Skin of body (tissue), 2 donors: ENCODE results near the genes UBALD1 and TMEM186.

DNA sequence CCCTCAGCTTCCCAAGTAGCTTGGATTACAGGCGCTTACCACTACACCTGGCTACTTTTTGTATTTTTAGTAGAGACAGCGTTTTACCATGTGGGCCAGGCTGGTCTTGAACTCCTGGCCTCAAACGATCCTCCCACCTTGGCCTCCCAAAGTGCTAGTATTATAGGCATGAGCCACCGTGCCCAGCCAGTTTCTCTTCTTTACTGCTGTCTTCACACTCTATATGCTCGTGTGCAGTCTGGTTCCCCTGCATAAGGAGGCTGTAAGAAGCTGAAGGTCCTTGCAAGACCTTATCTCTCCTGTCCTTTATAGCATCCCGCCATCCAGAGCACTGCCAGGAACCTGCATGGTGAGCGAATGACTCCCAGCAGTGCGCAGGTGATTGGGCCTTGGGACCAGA, 2.9 kb upstream of the PAM16 start:
- RAMPAGE, long total RNA: no peak

GRCh38 chr16:4425237-4425698, 400 bp upstream of the DNAJA3 start:
- RAMPAGE, long total RNA: no peak

DNA sequence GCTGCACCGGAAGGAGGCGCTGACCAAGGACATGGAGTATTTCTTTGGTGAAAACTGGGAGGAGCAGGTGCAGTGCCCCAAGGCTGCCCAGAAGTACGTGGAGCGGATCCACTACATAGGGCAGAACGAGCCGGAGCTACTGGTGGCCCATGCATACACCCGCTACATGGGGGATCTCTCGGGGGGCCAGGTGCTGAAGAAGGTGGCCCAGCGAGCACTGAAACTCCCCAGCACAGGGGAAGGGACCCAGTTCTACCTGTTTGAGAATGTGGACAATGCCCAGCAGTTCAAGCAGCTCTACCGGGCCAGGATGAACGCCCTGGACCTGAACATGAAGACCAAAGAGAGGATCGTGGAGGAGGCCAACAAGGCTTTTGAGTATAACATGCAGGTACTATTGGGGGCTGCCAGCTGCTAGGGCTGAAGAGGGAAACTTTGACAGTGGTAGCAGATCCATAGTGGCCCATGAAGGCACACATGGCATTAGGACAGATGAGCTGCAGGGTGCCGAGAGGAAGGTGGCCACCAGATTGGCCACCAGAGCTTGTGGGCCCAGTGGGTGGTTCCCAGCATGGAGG, 30.7 kb downstream of the CDIP1 start:
- RAMPAGE, long total RNA: no peak

DNA sequence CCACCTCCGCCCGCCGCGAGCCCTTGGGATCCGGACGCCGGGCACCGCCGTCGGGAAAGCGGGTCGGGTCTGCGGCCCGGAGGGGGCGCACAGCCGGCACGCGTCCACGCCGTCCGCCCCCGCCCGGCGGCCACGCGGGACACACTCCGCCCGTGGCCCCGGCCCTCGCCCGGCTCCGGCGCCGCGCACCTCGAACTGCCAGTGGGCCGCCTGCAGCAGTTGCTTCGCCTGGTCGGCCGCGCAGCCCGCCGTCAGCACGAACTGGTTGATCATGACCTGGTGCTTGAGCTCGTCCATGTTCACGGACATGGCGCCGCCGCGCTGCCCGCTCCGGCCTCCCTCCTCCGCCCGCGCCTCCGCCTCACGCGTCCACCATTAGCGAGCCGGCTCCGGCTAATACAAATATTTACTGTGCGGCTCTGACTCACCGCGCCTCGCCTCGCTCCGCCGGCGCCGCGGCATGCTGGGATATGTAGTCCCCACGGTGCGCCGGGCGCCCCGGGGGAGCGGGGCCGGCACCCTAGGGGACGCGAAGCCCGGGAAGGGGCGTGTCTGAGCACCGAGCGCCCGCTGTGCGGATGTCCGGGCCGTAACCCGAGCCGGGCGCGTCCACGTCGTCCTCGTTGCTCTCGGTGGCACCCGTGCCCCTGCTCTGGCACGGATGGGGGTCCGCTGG, at the start of gene UBALD1:
Gene UBALD1 (minus strand): TSS at position 400 of the 676 bp plus-strand sequence.
- RAMPAGE, long total RNA: no peak

- RAMPAGE, long total RNA: no peak
These were observed 20.0 kb upstream of the NUDT16L1 start for GRCh38 chr16:4673354-4673766.

DNA sequence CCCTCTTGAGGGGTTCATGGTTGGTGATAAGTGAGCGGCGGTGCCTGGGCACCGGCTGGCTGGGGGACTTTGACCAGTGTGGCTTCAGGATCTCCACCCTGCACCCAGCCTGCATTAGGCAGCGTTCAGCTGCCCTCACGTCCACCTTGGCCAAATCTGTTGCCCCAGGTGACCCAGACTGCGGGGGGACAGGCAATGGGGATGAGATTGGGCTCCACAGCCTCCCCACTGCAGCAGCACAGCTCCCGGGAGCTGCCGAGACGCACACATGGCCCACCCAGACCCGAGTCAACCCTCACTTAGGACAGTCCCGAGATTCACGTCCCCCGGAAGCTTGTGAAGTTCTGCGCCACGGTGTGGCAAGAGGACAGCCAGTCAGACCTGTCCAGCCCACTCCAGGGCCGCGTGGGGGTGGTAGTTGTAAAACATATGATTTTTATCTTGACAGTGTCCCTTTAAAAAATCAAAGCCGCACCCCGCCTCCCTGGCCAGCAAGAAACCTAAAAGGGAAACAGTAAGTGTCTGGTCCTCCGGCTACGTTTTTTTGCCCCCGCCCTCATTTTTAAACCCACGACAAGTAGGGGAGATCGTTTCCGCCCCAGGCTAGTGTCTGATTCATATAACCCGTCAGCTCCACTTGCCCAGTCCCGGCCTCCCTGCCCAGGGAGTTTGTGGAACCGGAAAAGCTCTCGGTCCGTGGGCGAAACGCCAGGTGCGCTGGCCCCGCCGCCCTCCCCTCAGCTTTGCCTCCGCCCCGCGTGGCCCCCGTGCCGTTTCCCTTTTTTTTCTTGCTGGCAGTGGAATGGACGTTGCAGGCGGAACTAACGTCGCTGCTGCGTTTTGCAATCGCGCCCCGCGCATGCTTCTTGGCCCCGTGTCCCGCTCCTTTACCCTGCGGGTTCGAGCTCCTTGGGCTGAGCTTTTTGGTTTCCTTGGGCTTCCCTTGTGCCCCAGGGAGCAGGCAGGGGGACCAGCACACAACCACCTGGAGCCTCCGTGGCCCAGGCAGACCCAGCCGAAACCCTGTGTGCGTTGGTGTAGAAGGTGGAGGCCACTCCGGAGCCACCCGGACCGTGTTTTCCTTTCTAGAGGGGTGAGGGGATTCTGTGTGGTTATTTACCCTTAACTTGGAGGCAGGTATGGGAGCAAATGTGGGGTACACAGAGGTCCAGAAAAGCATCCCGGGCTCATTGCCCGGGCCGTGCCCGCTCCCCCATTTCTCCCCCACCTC, 13.4 kb upstream of the NUDT16L1 start:
- RAMPAGE, long total RNA: no peak

- RAMPAGE, long total RNA: no peak
These were observed 11.3 kb upstream of the NUDT16L1 start for GRCh38 chr16:4681941-4682513.

DNA sequence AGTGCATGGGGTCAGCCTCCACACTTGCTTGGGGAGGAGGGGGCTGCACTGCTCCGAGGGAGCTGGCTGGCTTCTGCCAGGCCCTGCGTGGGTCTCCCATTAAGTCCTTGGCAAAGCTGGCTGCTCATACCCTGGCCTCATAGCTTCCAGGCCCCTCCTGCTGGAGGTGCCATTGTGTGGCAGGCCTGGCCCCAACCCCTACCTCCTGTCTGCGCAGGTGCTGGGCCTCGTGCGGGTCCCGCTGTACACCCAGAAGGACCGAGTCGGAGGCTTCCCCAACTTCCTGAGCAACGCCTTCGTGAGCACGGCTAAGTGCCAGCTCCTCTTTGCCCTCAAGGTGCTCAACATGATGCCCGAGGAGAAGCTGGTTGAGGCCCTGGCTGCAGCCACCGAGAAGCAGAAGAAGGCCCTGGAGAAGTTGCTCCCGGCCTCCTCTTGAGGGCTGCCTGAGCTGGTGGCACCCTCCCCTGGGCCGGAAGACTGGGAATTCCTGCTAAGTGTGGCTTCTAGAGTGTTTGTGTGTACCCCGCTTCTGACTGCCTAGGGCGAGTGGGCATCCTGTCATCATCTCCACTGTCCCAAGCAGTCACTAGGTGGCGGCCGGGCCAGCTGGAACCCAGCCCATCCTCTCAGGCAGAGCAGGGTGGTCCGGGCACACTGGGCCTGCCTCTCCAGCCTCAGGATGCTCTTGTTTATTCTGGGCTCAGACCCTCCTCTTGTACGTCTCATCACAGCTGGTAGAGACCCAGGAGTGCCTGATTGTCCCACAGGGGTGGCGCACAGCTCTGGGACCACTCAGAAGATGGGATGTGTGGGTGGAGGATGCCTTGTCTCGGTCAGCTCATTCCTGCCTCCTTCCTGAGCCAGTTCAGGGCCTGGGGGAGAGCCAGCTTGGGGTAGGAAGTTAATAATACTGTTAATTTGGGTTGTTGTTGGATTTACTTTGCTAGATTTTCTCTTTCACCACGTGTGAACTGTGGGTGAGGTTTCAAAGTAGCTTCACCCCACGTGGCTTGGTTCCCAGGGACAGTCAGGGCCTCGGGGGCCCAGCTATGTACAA, 1.7 kb downstream of the NUDT16L1 start:
- RAMPAGE, long total RNA: no peak

DNA sequence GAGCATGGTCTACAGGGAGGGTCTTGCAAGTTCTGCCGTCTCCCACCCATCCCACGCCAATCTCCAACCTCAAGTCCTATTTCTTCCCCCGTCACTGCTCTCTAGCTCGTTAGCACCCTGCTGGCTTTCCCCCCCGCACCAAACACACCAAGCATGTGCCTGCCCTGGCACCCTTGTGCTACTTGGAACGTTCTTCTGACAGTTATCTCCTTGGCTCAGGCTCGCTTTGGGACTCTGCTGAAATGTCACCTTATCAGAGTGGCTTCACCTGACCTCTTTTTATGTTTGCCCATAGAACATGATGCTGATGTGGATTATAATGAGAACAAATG, 21.9 kb downstream of the GLYR1 start:
- RAMPAGE, long total RNA: no peak

DNA sequence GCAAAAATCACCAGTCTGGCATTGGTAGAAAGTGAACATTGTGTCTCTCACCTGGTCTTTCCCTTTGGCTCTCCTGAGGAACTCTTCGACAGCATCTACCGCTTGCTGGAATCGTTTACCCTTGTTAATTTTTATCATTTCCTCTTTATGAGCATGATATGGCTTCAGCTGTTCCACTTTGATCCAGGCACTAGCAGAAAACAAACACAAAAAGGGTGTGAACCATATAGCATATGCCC, 14.4 kb downstream of the GLYR1 start:
- RAMPAGE, long total RNA: no peak

DNA sequence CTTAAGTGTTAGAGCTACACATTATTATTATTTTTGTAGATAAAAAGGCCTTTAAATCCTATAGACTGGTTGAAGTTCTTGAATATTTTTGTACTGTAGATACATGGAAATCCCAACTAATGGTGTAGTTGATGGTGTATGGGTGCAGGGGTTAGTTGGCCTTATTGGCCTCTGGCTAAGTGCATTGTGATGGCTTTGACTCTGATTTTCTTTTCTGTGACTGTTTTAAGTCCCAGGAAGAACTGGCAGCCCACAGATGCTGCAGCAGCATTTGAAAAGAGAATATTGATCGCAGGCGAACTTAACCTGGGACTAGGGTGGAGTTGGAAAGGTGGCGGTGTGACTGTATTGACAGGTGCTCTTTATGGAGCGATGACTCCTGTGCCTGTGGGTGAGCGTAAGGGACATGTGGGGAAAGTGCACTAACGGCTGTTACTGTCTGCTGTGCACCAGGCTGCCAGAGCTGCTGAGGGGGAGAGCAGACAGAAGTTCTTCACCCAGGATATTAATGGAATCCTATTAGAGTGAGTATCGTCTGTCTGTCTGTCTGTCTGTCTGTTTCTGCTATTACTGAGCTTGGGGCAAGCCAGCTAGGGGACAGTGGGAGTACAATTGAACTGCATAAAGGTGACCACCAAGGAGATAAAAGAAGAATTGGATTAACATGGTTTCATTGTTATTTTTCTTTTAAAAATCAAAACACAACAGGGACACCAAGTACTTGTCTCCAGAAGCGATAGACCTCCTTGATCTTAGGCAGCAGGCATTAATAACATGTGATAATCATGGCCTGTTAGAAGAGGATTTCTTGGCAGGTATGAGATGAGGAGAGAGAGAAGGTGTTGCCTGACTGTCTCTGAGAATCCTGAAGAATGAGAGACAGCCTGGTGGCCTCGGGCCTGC, 21.4 kb downstream of the UBN1 start:
- RAMPAGE, long total RNA: no peak

GRCh38 chr16:4880844-4881480, 33.7 kb downstream of the UBN1 start:
- RAMPAGE, long total RNA: no peak

DNA sequence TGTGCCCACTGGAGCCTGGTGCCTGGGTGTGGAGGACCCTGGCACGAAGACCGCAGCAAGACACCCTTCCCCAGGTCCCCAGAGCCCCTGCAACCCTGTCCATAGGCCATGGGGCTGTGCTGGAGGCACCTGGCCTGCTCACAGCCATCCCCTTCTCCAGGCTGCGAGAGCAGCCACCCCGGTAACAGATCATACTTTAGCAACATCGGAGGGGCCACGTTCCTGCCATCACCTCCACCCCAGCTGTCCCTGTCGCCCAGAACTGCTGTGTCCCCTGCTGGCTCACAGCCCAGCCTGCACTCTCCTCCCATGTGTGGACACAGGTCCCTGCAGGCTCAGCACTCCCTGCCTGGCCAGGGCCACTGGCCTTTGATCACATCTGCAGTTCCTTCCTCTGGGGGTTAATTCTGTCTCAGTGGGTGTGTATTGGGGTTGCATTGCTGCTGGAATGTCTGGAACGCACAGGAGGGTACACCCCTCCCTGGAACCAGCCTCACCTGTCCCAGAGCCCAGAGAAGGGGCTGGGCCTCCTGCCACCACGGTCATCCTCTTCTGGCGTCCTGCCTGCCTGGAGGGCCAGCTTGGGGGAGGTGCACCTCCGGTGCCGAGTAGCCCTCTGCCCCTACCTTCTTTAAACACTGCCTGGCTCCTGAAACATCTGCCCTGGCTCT, 12.1 kb downstream of the PPL start:
- RAMPAGE, long total RNA: no peak

- RAMPAGE, long total RNA: no peak
These were observed 37.3 kb upstream of the EEF2KMT start for GRCh38 chr16:5134758-5135389.

DNA sequence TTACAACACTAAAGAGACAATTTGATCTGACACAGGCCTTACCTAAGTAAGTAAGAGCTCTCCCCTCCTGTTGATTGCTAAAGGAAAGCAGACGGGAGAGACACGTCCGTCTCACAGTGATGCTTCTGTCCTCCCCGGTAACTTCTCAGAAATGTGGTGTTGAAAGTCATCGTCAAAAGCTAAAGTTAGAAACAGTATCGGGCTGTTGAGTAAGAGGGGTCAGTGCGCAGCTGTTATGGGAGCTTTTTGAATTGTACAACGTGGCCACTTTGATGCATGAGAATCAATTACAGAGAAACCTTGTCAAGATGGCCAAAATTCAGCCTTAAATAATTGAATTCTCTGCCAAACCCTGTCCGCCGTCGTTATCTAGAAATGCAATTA, 1259.6 kb downstream of the TMEM114 start:
- RAMPAGE, long total RNA: no peak

DNA sequence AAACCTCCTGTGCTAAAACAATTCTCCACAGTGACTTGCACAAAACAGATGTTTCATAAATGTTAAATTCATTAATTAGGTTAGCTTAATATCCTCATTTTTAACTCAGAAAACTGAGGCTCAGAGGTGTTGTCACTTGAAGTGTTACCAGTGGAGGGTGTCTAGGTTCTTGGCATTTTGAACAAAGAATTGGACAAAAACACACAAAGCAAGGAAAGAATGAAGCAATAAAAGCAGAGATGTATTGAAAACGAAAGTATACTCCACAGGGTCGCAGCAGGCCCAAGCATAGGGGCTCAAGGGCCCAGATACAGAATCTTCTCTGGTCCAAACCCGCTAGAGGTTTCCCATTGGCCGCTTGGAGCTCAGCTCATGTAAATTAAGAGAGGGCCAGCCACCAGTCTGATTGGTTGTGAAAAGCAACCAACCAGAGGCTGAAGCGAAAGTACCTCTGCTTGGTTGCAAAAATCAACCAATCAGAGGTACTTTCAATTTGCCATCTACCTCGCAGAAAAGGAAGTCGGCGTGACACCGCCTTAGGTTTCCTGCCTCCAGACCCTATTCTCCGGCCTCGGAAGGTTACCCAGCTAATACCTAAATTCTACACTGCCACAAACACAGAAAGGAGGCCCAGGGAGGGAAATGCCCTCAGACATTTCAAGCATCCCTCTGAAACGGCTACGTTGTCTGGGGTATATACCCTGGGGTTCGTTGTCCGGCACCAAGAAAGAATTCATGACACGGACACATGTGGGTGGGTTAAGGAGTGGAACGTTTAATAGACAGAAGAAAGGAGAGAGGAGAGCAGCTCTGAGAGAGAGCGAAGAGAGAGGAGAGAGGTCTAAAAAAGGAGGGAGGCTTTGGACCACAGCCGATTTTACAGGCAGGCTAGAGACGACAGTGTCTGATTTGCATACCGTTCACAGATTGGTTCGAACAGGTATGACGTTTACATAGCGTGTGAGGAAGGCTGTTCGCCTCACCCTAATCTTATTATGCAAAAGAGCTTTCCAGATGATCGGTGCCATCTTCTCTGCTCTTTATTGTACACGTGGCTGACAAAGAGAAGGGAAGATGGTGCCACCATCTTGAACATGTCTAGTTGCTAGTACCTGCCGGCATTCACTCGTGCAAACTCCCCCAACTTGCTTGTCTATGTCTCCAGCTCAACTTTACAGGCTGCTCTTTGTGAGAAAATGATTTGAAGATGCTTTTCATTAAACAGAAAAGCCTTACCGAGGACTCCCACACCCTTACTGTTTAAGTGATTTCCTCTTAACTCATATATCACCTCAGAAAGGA, 481.2 kb downstream of the TMEM114 start:
- RAMPAGE, long total RNA: no peak

DNA sequence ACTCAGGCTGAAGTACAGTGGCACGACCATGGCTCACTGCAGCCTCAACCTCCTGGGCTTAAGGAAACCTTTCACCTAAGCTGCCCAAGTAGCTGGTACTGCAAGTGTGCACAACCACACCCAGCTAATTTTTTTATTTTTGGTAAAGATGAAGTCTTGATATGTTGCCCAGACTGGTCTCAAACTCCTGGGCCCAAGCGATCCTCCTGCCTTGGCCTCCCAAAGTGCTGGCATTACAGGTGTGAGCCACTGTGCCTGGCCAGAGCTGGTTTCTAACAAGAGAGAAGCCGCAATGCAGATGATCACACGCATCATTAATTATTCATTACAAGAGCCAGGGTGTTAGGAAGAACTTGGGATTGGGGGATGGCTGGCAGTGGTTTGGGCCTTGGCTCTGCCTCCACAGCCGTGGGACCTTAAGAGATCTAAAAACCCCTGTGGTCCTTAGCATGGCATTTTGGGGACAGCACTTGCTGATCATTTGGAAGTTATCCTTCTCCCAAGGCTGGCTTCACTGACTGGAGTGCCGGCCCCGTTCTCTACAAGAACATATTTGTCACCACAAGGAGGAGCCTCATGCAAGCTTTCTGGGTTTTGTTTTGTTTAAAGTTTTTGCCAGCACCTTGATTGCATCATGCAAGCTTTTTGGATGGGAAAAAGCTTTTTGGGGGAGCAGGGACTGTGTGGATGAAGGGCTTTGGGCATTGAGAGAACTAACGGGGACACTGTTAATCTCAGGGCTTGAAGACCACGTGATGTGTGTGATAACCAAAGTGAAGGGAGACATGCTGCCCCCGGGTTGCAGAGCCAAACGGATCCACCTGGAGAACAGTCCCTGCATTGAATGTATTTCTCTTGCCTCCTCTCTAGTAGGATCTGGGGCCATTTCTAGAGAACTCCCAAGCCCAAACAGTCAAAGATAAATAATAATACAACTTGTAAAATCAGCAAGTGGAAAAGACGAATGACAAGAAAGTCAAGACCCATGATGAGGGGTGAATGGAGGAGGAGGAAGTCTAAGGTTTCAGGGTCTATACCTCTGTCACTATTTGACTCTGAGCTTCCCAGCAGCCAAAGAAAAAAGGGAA, 17.5 kb downstream of the TMEM114 start:
- RAMPAGE, long total RNA: no peak

DNA sequence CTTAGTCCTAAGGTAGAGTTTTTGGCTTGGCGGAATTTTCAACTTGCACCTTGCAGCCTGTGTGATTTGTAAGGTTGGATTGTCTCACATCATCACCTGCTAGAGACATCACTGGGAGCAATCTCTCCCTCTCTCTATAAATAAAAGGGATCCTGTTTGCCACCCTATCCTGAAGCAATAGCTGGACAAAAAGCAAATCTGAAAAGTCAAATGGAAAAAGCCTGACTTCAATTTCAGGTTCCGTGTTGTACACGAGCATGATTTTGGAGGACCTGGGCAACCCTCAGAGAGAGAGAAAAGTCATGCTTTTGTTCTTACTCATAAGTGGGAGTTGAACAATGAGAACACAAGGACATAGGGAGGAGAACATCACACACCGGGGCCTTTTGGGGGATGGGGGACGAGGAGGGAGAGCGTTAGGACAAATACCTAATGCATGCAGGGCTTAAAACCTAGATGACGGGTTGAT, 22.9 kb upstream of the ABAT start:
- RAMPAGE, long total RNA: no peak

DNA sequence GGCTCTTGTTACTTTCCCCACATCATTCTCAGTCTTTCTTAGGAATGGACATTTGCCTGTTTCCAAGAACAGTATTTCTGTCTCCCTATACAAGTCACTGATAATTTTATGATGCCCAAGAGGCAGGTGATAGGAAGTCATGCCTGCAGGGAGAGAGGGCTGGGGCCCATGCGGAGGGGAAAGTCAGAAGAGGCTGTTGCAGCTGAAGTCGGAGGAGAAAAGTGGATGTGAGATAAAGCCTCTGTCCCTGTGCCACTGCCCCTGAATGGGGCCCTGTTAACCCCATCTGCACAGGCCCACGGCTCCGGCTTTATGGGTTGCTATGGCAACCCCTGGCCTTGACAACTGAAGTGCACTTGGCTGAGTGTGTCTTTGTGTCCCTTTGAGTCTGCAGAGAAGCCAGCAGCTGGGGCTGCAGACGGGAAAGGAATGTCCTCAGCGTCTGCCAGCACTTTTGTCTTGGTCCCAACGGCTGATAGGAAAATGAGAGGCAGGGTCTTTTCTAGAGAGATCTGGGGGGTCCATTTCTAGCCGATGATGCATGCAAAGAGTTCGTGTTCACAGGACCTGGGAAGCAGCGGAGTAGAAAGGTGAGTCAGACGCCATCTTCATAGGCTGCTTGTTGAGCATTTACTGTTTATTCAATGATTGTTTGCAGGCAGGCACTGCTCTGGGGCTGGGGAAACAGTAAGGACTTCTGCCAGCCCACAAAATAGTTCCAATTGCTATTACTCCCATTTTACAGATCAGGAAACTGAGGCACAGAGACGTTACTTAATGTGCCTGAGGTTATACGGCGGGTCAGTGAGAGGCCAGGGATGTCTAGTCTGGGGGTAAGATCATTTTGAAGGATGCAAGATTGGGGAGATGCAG, 46.2 kb downstream of the ABAT start:
- RAMPAGE, long total RNA: no peak

DNA sequence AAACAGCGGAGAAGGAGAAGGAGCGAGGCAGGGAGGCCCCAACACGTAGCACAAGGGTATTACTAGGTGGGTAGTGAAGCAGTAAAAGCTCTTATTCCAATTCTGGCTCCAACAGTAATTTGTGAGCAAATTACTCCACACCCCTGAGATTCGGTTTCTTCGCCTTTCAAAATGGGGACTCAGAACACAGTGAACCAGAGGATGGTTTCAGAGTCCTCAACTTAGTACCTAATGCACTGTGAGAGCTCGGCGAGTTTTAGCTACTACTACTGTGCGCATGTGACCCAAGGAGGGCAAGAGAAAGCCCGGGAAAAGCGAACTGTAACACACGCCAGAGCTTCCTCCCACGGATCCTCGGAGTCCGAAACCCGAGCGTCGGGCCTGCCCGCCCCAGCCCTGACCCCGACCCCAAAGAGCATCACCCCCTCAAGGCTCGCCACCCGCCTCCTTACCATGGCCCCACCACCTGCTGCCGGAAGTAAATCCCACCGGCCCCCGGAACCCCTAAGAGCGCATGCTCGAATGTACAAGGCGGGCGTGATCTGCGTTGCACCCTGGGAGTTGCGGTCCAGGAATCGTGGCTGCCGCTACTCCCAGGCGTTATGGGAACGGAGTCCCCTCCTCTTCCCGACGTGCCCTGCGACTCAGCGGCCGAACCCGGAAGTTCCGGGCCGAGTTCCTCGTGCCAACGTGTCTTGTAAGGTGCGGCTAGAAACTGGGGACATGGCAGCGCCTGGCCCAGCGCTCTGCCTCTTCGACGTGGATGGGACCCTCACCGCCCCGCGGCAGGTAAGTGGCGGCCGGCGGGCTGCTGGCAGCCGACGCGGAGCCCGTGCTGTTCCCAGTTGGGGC, at the start of gene TMEM186:
Gene TMEM186 (minus strand): TSS at position 480 of the 852 bp plus-strand sequence.
- RAMPAGE, long total RNA: no peak